Colonic mucosa (tissue), 1 donor: ENCODE measurements around a stretch of chr7.

DNA sequence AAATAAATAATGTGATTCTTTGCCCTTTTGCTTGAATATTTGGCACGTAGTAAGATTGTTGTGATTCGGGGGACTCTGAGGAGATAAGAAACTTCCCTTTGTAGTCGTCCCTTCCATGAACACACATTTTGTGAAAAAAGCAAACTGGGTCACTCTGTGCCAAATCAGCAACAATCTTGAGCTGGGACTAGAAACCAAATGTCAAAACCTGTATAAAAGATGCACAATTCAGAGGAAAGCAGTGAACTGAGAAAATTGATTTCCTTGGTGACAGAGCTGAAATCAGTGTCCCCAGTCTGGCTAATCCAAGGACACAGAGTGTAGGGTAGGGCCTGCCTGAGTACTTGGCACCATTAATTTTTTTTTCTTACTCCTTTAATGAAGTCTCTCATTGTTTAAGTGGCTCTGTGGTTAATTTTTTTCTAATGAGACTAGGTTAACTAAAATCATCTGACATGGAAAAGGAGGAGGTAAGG lies 59.2 kb upstream of the STRIP2 start:
- PRO-cap, result no peak

DNA sequence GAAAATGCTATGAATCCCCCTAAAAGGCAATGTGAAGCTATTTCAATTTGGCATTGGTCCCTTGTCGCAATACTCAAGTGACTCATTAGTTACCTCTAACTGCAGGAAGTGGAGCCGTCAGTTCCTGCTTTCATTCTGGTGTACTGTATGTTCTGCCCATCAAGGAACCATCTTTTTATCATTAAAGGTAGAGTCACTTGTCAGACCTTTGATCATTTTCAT lies 56.9 kb upstream of the STRIP2 start:
- PRO-cap, result unidirectional peak, minus-strand start at position 137 of the sequence

DNA sequence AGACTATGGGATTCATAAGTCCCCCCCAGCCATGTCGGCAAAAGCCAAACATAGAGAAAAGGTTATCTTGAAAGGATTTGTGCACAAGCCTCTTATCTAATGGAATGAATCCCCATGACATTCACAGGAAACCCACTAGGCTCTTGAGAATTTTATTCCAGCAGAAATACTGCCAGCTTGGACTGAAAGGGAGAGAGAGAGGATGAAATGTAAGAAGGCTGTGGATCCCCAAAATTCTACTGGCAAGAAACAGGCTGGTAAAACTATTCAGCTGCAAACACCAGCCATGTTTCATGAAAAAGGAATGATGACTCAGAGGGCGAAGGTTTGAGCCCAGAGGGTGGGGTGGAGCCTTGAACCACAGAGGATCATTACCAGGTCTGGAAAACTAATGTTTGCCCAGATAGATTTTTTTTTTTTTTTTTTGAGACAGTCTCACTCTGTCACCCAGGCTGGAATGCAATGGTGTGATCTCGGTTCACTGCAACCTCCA lies 41.8 kb upstream of the NRF1 start:
- PRO-cap, result no peak

GRCh38 chr7:129779038-129779411 lies 167.5 kb downstream of the NRF1 start:
- PRO-cap, result no peak

DNA sequence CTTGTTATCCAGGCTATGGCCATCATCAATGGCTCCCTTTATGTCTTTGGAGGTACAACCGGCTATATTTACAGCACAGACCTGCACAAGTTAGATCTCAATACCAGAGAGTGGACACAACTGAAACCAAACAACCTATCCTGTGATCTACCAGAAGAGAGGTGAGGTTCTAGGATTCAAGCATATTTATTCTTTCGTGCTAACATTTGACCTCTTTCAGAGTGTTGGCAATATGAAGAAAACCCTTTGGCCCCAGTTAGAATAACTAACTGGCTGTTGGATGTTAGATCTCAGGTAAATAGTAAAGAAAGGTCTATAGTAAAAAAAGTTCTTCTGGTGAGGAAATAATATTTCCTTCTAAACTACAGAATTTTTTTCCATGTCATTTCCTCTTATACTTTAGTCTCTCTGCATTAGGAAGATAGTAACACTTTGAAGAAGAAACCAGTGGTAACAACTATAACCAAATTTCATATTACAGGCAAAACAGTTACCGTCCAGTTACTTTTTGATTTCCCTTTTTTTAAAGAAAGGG lies 51.8 kb downstream of the KLHDC10 start:
- PRO-cap, result no peak

DNA sequence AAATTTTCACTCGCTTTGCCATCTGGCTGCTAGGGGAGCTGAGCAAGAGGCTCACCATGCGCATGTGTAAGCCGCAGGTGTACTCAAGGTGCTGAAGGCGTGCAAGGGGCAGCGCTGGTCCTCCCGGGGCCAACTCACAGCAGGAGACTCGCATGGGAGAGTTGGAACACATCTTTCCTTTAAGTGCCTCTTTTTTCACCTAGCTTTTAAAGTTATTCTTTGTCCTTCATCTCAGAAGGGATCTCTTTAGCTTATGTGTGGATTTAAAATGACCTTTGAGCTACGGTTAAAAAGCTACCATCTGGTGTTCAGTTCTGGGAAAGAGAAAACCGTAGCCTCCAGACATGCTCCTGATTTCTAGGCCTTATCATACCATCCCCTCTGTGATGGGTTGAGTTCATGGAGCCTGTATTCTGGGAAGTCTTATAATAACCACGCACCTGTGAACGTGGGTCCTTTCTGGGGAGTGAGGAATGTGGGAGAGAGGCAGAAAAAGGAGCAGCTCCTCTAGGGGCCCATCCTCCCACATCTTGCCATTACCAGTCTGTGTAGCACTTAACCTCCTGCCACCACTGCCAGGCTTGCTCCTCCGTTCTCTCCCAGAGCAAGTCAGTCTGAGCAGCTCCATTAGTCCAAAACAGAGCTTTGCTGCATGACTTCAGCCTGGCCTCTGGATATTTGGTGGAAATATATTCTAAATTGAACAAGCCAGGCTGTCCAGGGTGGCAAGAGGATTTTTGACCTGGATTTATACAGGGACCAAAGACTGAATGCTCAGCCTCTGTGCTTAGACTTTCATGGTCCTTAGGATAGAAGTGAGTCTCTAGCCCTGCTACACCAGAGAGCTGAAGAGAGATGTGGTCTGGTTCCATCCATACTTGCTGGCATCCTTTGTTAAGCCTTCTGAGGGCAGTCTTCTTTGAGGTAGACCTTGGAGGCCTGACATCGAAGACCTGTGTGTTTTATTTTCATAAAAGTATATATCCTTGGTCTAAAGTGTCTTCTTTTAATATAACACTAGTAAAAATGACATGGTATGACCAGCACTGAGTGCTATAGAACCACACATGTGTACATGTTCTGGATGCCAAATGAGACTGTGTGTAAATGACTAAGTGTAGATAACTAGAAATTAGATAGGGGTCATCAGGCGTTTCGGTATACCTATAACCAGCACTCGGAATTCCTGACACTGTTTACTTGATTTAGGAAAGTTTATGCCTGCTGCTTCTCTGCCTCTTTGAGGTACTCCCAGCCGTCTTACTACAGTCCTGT lies 62.2 kb downstream of the KLHDC10 start:
- PRO-cap, result no peak

DNA sequence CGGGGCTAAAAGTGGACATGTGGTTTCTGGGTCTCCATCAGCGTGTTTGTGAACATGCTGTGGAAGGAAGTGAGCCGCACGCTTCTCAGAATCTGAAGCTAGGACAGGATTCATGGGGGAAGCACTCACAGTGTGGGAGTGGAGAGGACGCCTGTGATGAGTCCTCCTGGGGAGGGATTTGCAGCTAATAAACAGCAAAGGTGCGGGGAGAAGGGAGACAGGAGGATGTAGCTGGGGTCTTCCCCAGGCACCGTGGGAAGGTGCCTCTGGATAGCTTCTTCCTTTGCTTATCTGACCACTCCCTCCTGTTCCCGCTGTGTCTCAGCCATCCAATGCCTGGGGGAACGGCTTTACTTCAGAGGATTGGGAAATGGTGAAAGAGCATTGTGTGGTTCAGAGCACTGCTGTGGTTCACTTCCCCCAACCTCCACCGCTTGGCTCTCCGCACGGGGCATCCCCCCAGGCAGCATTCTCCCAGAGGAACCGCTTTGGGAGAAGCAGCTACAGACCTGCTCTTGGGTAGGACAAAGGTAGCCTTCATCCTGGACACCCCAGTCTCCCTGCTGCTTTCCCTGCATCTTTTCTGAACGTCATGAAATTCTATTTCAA lies 5.7 kb downstream of the CPA5 start:
- PRO-cap, result no peak

DNA sequence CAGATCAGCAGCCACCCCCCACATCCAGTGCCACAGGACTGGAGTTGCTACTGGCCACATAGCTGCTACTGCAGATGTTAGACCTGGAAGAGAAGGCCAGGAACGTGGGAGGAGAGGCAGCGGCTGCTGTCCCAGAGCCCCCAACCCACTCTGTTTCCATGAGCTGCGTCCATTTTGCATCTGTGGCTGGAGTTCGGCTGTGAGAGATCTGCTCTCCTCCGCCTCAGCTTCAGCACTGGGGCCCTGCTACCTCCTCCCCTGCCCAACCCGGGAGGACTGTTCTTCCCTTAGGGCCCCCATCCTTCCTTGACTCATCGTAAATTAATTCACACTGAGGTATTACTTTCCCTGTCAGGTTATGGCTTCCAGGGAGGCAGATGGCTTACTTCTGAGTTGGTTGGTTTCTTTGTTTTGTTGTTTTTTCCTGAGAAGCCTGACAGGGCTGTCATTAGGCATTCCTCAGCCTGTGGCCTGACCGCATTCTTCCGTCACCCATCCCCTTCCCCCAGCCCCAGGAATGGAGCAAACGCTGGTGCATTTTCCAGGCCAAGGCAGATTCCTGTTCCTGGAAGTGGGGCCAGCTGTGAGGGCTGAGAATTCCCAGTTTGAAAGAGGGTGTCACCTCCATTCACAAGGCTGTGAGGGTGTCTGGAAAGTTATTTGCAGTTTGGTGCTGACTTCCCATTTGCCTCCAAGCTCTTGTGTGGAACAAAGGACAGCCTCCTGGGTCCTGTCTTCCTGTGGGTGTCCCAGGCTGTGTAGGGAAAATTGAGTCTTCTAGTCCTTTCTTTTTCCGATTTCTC lies 11.6 kb downstream of the CPA5 start:
- PRO-cap, result unidirectional peak, minus-strand start at position 237 of the sequence

DNA sequence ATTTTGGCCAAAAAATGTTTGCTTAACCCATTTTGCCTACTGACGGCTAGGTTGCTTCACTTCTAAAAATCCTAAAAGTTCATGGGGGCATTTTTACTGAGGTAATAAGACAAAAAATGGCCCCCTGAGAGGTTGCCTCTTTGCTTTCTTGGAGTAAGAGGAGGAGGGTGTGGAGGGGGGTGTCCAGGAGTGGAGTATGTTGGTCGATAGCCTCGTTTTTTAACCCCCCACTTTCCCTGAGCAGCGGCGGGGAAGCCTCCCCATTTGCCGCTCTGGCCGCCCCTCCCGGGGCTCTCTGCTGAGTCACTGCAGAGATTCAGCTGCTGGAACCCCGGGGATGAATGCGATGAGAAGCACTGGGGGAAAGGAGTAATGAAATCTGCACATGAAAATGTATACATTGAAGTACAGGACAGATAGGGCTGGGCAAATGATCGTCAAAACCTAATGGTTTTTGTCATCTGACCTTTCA lies 1.6 kb downstream of the MEST start:
- PRO-cap, result no peak

GRCh38 chr7:130513961-130514987 lies 22.4 kb downstream of the MEST start:
- PRO-cap, result no peak

- PRO-cap, result no peak
Observed at GRCh38 chr7:130525107-130525905, 33.4 kb downstream of the MEST start.

DNA sequence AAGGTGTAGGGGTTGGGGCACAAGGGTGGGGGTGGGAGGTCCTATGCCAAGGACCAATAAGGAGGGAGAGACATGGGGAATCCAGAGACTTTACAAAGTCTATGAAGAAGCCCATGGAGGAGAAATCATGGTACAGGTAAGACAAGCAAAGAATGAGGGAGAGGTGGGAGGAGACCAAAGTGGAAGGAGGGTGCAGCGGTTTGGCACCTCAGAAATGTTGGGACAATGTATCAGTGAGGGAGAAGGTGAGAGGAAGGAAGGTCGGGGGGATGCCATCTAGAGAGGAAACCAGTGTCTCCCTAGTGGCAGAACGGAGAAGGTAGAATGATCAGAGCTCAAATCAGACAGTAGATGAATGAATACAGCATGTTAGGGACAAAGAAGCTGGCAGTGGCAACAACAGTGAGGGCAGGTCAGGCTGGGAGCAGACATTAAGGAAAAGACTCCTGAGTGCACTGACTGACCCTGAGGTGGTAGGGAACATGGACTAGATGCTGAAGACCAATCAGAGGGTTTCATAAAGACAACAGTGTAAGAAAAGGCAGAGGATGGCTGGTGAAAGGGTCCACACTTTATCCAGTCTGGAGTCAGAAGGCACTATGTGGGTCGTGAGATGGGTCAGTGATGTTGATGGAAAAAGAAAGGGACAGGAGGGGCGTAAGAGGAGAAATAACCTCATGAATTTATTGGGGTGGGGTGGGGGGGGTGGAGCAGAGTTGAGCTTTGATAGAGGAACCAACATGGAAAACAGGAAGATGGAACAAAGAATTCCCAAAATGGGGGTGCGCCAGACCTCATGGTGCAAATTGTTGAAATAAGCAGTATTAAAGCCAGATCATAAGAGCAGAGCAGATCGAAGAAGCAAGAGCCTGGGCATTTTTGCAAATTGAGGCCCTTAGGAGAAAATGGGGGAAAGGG lies 41.7 kb downstream of the MEST start:
- PRO-cap, result no peak

GRCh38 chr7:130538382-130539532 lies 46.9 kb downstream of the MEST start:
- PRO-cap, result no peak

DNA sequence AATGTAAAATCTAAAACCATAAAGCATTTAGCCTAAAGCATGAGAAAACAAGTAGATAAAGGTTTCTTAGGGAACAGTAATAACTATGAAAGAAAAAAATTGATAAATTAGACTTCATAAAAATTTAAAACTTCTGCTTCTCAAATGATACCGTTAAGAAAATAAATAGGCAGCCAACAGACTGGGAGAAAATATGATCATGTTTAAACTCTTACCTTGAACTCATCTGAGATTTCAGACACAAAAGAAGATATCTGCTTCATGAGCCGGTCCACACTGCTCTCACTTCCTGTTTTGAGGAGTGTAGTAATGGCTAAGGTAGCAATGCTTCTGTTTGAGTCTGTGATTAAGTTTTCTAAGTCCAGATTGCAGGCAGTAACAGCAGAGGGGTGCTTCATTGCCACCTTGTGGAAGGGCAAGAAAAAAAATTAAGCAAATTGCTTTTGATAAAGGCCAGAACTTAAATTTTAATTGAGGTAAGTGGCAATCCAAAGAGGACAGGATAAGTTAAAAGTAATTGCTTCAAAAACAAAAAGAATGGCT lies 69.0 kb downstream of the MEST start:
- PRO-cap, result no peak

DNA sequence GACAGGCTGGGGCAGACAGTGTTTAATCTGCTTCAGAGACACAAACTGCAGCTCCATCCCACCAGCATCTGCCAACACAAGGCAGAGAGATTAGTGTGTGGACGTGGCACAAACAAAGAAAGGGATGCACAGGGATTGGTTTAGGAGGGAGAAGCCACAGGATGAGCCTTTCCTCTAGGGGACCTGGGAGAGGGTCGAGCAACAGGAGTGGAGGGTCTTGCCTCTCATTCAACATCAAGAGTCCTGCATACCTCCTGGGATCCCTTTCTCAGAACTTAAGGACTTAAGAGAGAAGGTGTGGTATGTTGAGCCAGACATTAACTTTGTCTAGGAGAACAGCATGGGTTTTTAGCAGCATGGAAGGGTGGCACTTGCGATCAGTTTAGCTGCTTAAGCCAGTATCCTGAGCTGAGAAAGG lies 132.6 kb upstream of the KLF14 start:
- PRO-cap, result no peak

DNA sequence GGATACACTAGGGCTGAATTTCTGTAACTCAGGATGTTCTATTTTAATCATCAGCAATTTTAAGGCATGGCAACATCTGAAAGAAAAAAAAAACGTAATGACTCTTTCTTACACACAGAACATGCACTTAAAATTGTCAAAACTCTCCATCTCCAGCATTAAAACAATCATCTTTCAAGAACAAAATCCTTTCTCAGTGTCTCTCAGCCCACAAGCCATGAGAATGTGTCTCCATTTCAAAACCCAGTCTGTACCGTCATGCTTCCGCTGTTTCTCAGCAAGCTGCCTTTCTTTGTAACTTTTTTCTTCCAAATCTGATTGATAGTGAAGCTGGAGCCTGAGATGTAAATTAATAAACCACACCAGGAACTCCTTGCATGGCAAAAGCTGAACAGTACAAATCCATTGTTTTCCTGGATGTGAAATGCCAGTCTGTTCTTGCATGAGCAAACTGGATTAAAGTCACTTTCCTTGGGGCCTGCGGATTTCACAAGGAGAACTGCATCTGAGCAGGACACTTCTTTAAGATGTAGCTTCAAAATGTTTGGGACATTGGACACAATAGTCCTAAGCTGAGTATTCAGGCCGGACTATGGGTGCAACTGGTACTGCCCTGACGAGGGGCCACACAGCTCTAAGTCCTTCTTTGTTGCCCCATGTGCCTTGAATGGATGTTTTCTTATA lies 147.5 kb upstream of the KLF14 start:
- PRO-cap, result no peak

- PRO-cap, result bidirectional peak, plus-strand start at chr7:130887542, minus-strand start at chr7:130887297; unidirectional peak, minus-strand start at chr7:130888053
Observed at GRCh38 chr7:130887091-130888382, 153.5 kb upstream of the KLF14 start.

- PRO-cap, result no peak
Observed at GRCh38 chr7:130900445-130900821, 166.4 kb upstream of the KLF14 start.

DNA sequence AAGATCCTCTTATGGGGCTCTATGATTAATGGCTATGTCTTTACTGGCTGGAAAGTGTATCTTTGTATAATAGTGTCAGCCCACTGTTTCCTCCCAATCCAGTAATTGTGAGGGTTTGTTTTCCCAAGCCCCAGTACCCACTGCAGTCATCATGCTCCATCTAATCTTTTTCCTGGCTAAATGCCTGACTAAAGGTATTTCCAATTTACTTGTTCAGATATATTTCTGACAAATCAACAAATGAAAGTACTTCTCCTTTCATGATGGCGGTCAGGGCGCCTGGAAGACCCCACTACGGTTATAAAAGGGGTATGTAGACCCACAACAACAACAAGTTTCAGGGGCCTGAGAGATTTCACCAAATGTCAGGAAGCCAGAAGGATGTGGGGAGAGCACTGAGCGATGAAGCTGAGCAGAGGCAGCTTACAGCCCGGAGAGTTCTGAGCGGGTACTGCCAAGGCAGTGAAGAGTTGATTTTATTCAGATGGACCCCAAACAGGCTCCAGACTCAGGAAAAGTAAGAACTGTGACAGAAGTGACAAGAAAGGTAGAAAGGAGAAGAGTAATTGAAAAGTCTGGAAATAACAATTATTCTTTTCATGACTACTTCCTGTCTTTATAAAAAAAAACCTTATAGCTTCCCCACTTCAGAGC lies 222.7 kb upstream of the KLF14 start:
- PRO-cap, result unidirectional peak, plus-strand start at position 376 of the sequence

DNA sequence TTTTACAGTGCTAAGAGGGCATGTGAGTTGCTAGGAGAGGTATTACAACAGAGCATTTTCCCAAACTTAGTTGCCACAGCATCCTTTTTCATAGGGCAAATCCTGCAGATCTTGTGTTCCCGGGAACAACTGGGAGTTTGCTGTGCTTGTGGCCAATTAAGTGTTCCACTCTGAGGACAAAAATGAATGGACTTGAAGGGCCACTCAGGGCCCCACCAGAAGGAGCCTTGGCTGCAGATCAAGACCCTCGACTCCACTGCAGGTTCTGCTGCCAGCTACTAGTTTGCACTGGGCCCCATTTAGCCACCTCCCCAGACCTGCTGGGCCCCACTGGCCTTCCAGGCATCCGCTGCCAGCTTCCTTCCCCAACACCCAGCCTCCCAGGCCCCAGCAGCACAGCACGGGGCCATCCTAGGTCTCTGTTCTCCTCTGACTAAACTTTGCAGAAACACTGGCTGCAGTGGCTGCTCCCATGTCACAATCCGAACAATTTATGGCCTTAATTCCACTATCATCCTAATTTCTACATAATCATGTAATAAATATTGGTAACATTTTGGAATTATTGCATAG lies 277.3 kb upstream of the KLF14 start:
- PRO-cap, result no peak